Mucosa of descending colon (tissue), 1 donor: ENCODE measurements around the genes PHF8, TSR2, UBQLN2, SPIN3 and SPIN2B.

GRCh38 chrX:53937441-53938629, 106.4 kb downstream of the PHF8 start:
- PRO-cap = no peak

DNA sequence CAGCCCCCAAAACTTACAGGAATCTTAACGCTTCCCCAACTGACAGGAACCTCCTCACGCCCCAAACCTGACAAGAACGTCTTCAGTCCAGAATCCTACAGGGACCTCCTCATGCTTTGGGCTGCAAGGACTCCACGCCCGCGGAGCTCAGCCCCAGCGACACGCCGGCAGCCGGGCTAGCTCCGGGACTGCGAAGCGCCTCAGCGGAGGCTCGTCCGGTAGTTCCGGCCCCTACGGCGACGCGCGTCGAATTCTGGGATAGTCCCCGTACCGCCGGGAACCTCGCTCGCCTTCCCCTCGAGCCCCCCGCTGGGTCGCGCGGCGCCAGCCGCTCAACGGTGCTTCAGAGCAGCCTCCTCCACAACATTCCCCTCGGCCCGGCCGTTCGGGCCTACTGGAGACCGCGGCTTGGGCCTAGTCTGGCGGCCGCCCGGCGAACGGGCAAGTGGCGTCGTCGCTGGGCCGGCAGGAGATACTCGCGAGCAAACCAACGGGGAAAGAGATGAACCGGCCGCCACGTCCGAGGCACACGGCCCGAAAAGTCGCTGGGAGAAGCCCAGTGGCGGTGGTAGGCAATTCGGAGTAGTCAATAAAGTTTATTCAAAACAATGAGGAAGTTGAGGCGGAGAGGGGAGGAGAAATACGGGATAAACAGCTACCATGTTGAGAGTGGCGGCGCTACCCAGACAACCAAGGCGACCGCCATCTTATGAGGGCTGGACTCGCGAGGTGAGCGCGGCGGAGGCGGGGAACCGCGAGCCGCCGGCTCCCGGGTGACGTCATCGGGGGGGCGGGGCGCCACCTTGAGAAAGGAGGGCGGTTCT, at the start of gene PHF8:
PHF8 (minus strand) TSS at position 729 of the 824 bp plus-strand sequence.
- PRO-cap = bidirectional peak, plus-strand start at position 179 of the sequence, minus-strand start at position 190 of the sequence; bidirectional peak, plus-strand start at position 289 of the sequence, minus-strand start at position 226 of the sequence; unidirectional peak, minus-strand start at position 474 of the sequence; bidirectional peak, plus-strand start outside the sequence, minus-strand start at position 591 of the sequence

- PRO-cap = no peak
These were observed 50.5 kb downstream of the FAM120C start for GRCh38 chrX:54132592-54132943.

DNA sequence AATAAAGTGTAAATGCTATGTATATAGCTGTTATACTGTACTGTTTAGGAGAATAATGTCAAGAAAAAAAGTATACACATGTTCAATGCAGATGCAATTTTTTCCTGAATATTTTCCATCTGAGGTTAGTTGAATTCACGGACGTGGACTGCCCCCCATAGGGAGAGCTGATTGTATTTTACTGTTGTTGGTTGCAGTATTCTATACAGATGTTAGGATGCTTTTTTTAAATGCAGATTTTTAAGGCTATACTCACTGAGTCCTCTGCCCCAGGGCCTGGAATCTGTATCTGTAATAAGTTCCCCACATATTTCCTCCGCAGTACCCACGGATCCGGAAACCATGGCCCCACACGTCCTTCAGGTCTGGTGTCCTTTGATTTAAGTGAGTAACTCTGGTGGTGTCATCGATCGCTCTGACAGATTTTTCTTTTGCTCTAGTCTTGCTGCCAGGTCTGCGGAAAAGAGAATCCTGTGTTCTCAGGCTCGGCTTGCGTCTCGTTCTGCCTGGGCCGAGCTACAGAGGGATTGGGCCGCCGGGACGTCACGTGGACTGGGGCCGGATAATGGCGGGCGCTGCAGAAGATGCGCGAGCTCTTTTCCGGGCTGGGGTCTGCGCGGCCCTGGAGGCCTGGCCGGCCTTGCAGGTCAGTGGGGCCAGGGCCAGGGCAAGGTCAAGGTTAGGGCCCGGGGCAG, at the start of gene TSR2:
TSR2 (plus strand) TSS at position 548 of the 695 bp plus-strand sequence.
- PRO-cap = bidirectional peak, plus-strand start at position 550 of the sequence, minus-strand start at position 382 of the sequence

GRCh38 chrX:54639091-54640265, 109.5 kb downstream of the GNL3L start:
- PRO-cap = bidirectional peak, plus-strand start at chrX:54639804, minus-strand start at chrX:54639785

DNA sequence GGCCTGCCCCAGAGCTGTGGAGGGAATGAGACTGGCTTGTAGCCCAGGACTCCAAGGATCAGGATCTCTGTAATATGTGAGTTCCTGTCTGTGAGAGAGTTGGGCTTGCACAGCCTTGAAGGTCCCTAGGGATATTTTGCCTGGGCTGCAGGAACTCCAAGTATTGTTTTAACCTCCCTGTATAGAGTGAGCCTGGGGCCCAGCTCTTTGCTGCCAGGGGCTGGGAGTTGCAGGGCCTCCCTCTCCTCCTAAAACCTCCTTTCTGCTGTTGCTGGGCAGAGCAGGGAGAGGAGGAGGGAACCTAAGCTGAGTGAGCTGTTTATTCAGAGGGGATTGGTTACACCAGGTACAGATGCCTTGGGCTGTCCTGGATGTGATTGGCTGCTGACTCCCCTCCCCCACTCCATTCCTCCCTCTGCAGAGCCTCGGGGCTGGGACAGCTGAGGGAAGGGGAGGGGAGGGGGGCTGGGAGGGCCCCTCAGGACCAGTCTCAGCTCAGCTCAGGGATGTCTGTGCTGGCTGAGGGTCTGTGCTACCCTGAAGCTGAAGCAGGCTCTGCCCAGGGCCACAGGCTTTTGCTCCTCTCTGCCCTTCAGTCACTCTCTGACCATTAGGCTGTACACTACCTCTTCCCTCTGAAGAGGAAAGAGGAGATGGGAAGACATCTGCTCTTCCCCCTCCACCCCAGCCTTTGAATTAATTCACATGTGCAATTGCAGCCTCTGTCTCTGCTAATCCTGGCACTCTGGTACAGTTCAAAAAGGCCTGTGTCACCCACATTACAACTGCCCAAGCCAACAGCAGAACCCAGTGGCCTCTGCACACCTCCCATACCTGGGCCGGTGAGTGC, 23.4 kb downstream of the ITIH6 start:
- PRO-cap = no peak

DNA sequence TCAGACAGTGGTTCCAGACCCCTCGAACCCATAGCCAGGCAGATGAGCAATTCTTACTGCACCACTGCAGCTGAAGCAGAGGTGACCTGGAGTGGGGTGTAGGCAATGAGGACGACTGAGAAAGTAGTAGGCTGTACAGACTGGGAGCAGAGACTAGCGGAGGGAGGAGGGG, 177 bp downstream of the MAGED2 start:
- PRO-cap = no peak

GRCh38 chrX:55327124-55327621, 62.5 kb upstream of the PAGE3 start:
- PRO-cap = unidirectional peak, plus-strand start at chrX:55327319

DNA sequence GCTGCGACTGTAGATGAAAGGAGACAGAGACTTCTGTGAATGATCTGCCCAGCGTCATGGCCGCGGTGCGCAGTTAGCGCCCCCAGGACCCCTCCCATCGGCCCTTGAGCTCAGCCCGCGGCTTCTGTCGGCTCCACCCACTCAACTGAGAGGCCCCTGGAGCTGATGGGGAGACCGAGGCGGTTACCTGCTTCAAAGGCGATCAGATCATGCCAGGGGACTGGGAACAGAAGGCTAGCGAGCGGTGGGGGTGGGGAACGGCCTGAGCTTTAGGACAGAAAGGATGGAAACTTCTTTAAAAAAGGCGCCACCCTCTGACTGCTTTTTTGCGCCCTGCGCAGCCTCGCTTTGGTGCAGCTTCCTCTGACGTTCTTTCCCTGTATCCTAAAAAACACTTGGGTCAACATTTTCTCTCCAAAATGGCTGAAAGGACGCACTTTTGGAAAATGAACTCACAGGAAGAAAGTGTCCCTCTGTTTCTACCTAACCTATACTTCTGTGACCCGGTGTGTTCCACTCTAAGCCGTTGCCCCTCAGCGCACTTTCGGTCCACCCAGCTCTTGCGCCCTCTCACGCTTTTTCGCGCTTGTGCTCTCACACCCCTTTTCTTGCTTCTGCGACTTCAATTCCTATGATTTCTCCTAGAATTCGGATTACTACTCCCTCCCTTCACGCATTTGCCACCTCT, 522 bp downstream of the USP51 start:
- PRO-cap = bidirectional peak, plus-strand start at position 406 of the sequence, minus-strand start at position 271 of the sequence

GRCh38 chrX:55726317-55727060, 8.9 kb downstream of the RRAGB start:
- PRO-cap = no peak

DNA sequence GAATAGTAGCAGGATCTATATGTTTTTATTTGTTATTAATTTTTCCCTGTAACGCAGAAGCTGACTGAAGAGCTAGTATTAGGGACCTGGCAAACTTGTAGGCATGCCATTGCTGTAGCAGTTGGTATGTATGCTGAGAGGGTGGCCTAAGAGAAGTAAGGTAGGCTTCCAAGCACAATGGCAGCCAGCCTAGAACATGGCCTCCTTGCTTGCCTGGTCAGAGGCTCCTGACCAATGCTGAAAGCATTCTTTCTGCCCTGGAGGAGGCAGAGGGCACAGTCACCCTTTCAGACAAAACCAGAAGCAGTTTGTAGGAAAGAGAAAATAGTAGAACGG, 215.0 kb upstream of the KLF8 start:
- PRO-cap = no peak

DNA sequence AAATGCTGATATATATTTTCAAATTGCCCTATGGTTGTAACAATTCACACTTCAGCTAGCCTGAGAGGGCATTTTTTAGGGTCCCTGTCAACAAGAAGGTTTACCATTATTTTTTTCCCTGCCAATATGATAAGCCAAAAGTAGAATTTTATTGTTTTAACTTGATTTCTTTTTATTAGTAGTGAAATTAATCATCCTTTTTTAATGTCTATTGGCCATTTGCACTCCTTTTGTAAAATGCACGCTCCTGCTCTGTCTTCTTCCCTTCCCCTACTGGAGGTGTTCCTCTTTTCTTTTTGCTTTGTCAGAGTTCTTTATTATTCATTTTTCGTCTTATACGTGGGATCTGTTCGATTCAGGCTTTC, 531 bp upstream of the UBQLN2 start:
- PRO-cap = no peak

GRCh38 chrX:56563279-56563928, at the start of gene UBQLN2:
Gene UBQLN2 (plus strand): TSS chrX:56563627.
- PRO-cap = bidirectional peak, plus-strand start at chrX:56563629, minus-strand start at chrX:56563433

DNA sequence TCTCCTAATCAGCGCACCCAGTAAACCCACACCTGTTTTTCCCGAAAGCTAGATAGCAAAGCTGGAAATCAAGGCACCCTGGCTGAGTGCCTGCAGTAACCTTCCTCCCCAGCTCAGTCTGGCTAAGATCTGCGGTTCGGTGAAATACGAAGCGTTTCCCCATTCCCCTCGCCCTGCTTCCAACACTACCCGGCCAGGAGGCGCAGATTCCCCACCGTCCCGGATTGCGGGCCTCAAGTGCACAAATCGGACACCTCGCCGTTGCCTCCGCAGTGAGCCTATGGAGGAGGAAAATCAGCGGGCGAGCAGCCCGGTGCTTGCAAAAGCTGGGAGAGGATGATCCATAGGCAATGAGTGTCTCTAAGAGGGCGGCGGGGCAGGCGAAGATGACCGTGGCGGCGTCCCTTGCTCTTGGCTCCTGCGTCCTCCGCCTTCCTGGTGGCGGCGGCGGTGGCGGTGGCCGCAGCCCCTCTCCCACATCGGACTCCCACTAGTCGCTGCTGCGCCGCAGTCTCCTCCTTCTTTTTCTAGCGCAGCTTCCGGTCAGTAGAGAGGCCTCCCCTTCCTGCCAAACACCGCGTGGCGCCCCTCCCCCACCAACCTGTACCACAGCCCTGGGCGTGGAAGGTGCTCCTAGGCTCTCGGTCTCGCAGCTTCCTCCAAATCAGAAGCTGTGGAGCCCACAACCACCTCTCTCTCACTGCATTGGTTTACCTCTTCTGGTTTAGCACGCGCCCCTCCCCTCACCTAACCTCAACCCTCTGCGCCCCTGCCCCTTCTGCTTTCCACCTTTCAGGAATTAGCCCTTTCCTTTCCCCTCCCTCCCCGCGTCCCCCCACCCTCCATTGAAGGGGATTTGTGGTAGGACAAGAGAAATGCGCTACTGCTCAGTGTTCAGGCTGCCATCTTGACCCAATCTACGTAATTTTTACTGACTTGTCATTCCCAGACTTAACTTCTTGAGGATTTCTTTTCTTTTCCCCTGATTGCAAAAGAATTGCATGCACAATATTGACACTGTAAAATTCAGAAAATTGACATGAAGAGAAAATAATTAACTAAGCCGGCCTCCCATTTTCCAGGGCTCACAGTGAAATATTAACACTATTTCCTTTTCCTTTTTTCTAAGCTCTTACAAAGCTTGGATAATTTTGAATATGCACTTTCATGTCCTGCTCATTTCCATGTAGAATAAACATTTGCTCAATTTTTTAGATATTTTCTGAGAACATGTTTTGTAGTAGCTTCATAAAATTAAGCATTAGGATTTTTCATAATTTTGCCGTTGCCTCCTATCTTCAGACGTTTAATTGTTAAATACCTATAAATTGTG, at the start of gene SPIN3:
SPIN3 (minus strand) TSS at position 515 of the 1,333 bp plus-strand sequence.
- PRO-cap = bidirectional peak, plus-strand start at position 662 of the sequence, minus-strand start at position 487 of the sequence

DNA sequence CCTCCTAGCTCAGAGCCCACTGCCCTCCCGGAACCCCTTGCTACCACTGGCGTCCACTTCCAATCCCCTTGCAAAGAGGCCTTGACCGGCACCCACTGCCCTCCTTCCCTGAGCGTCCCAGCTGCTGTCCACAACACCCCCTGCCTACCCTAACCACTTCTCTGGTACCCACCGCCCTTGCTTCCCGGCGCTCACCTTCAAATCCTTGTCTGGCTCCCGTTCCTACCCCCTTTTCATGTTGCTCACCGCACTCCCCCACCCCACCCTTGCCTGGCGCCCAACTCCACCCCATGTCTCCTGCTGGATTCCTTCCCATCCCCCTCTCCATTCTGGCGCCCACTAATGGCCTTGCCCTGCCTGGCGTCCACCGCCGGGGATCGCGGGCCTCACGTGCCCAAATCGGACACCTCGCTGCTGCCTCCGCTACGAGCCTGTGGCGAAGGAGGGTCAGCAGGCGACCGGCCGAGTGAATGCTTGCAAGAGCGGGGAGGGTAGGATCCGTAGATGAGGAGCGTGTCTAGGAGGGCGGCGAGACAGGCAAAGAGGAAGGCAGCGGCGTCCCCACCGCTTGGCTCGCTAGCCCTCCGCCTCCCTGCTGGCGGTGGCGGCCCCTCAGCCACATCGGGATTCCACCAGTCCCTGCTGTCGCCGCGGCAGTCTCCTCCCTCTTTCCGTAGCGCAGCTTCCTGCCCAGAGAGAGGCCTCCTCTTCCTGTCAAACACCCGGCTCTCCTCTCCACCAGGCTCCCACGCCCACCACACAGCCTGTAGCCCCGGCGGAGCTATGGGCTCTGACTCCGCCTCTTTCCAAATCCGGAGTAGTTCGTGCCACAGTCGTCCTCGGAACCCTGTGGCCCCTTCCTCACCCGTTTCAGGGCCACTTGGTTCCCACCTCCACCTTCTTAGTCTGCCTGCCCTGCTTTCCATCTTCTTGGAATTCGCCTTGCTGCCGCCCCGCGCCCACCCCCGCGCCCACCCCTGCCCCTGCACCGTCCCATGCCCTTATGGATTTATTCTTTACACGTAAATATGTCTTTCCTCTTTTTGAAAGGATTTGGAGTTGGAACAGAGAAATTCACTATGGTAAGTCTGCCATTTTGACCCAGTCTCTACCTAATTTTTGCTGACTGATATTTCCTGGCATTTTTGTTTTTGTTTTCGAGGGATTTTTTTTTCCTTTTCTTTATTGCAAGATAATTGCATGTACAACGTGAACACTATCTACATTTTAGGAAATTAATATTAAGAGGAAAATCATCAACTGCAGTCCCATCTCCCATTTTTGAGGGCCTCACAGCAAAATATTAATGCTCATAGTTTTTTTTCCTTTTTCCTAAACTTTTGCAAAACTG, at the start of gene SPIN2B:
SPIN2B (minus strand) TSS at position 663 of the 1,351 bp plus-strand sequence.
- PRO-cap = bidirectional peak, plus-strand start at position 717 of the sequence, minus-strand start at position 625 of the sequence

- PRO-cap = no peak
These were observed 3.5 kb downstream of the ZXDB start for GRCh38 chrX:57594932-57596026.

DNA sequence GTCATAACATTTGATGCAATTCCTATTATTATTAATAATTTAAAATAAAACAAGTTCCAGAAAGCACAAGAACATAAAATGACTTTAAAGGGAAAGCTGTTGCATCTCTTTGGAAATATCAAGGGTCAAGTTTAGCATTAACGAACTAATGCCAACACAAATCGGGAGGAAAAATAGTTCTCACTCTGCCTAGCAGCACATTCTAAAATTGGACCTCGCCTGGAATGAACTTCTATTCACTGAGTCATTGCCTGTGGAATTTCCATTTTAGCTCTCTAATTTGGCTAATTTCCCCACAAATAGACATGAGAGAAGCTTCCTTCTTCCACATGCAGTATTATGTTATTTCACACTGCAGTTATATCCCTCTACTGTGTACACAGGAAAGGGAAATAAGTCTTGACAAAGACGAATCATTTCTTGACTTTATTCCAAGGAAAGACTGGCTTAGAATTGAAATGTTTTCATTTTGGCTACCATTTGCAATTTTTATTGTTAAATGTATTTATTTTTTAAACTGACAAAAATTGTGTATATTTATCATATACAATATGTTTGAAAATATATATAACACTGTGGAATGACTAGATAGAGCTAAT, 9.3 kb downstream of the ZXDA start:
- PRO-cap = no peak

DNA sequence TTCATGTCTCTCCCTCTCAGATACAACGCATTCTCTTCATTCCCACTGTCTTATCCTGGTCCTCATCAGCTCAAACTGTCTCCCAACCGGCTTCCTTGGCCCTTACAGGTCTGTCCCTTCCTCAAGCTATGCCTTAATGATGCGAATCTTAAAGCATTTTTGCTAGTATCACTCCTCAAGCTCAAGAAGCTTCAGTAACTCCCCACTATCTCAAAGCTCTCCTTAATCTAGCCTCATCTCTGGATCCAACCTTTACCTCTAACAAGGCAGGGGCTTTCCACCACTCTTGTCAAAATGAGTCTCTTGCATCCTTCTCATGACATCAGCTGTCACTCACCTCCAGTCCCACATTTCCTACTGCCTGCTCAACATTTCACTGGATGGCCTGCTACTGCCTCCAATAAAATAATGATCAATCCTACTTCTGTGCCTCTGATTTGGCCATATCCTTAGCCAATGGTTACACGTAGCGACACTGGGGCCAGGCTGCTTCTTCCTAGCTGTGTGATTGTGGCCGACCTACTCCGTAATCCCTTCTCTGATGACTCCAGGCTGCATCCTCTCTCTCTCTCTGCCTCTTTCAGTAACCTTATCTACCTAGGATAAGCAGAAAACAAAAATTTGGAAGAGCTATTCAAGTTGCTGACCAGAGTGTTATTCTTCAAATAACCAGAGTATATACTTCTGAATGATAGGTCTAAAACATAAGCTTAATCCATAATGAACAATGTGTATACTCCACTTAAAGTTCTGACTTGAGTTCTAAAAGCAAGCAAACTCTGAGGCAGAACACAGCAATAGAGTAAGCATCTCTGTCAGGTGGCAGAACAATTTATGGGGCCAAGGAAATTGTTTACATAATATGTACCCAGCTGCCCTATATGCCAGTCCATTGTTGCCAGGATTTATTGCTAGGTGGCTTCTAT, 52.3 kb downstream of the ARHGEF9 start:
- PRO-cap = no peak

DNA sequence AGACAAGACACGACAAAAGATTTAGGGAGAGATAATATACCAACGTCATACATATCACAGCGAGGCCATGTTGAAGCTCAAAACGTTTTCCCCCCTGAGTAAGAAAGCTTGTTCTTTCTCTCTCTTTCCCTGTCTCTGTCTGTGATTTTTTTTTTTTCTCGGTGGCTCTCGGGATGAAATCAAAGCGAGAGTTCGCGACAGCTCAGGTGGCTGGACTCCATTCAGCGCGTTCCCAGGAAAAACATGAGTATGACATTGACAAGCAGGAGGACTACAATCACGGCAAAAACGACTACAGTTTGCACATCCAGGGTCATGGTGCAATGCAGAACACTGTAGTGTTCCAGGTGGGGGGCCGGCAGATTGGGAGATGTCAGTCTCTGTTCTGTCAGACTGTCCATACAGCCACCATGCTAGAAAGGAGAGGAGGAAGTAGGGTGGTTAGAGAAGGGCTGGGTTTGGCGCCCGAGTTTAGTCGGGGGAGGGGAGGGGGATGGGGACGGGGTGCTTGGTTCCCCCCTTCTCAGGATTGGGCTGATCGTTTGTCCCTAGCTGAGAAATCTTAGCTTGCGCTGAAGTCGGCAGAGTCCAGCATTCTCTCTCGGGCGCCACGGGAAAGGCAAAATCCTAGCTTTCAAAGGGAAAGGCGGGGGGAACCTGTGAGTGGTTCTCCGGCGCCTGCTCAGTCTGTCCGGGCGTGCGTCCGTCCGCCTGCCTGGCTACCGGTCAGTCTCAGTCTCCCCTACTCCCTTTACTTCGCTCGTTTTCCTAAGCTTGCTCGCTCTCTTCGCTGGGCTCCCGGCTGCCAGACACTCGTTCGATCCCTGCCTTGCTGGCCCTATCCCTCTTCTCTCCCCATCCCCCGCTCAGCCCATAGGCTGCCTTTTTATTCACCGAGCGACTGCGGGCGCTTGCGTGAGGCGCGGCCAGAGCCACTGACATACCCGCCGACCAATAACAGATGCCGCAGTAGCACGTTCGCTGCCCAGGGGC, 30.5 kb downstream of the ARHGEF9 start:
- PRO-cap = unidirectional peak, minus-strand start at position 689 of the sequence; bidirectional peak, plus-strand start outside the sequence, minus-strand start at position 860 of the sequence

DNA sequence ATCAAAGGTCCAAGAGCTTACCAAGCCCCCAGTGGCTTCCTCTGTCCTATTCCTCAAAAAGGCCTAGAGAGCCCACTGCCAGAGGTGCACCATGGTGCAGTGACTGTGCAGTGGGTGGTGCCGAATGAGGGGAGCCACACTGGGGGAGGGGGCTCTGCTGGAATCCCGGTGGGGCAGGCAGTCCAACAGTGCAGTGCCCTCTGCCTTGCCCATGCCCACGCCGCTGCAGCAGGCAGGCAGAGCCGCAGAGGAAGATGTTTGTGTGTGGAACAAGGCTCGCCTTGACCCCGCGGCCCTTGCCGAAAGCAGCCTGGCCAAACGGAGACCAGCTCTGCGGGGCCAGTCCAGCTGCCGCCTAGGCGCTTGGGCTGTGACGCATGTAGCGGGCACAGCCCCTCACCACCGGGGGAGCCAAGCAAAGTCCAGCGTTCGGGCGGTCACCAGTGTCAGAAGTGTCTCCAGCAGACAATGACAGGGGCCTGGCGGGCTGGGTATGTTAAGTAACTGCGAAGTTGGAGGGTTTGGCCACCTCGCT, 1.4 kb downstream of the AMER1 start:
- PRO-cap = no peak